ENCODE measurements around a stretch of chr20.

- PRO-cap: no peak
- RAMPAGE, long total RNA: no peak
These were observed 1.3 kb upstream of the ARFGEF2 start for GRCh38 chr20:48920013-48920719.

DNA sequence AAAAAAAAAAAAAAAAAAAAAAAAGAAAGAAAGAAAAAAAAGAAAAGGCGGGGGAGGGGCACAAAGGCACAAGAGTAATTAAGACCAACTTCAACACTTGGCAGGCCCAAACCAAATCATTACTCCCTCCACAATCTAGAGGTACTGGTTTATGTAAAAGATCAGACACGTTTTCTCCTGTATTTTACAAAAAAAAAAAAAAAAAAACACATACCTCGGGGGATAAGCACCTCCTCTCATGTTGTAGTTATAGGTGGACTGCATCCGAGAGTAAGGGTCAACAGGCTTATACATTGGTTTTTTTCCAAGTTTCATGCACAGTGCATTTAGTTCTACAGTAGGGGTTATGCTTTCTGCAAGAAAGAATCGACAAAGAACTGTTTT, 34.4 kb downstream of the STAU1 start:
- PRO-cap: no peak
- RAMPAGE, long total RNA: no peak

DNA sequence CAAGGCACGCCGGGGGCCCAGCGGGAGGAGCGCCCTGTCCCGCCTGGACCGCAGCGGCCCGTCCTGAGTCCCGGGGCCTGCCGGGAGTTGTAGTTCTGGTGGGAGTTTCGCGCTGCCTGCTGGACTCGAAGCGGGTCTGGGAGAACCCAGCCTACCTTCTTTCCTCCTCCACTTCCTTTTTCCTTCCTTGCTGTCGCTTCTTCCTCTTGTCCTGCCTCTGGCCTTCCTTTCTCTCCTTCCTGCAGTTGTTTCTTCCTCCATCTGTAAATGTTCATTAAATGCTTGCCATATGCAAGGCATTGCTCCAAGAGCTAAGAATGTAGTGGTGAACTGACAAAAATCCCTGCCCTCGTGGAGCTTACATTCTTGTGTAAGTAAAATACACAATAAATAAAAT, 355 bp upstream of the STAU1 start:
- PRO-cap: no peak
- RAMPAGE, long total RNA: no peak

GRCh38 chr20:49230572-49231245, 11.5 kb downstream of the DDX27 start:
- PRO-cap: no peak
- RAMPAGE, long total RNA: no peak

- PRO-cap: no peak
- RAMPAGE, long total RNA: no peak
These were observed 26.8 kb downstream of the DDX27 start for GRCh38 chr20:49245659-49246846.

GRCh38 chr20:49279415-49279940, 1.6 kb upstream of the ZNFX1 start:
- PRO-cap: no peak
- RAMPAGE, long total RNA: no peak

DNA sequence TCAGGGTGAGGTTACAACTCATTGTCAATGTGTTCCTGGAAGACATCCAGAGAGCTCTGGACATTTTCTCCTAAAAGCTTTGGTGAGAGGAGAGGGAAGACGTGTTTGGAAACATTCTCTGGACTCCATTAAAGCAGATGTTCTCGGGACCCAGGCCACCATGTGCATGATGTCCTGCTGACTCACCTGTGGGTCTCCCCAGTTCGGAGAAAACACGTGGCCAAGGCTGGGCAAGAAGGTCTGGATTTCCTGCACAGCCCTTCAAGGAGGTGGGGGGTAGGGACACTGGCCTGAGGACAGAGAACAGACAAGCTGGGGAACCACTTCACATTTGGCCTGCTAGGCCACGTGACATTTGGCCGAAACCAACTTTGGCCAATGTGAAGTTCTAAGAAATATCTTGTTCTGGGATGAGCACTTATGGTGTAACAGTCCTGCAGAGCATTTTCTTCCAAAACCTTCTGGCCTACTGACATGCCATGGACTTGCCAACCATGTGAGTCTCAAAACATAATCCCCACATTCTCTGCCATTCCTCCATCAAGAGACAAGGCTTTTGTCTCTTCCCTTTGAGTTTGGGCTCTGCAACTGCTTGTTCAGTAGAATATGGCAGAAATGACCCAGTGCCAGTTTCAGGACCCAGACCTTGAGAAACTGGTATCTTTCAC, 61.4 kb downstream of the KCNB1 start:
- PRO-cap: no peak
- RAMPAGE, long total RNA: no peak

GRCh38 chr20:49584015-49584557, 16.1 kb upstream of the PTGIS start:
- PRO-cap: no peak
- RAMPAGE, long total RNA: no peak

DNA sequence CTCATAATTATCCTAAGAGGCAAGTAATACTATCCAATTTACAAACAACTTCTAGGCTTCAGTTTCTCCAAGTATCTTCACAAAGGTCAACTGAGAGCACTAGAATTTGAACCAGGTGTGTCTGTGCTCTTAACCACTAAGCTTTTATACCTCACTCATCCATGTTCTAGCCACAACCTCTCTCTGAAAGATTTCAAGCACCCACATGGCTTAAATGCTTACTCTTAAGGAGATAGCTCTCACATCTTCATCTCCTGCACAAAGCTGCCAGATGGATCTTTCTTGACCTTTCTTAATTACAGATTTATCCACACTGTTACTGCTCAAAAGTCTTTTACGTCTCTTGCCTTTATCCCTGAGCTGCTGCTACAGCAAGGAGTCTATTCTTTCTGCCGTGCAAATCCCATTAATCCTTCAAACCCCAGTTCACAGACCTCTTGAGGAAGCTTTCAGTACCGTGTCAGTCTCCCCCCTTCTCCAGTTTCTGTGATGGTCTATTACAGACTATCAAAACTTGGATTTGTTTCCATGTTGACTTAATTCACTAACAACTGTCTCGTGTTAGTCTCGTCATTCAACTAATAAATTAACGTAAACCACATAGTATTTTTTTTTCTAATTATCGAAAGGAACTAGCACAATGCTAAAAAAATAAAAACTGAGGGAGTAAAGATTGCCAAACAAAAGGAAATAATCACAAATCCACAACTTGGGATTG, 54.6 kb downstream of the B4GALT5 start:
- PRO-cap: no peak
- RAMPAGE, long total RNA: no peak

GRCh38 chr20:49659980-49660536, 53.6 kb downstream of the B4GALT5 start:
- PRO-cap: no peak
- RAMPAGE, long total RNA: no peak

DNA sequence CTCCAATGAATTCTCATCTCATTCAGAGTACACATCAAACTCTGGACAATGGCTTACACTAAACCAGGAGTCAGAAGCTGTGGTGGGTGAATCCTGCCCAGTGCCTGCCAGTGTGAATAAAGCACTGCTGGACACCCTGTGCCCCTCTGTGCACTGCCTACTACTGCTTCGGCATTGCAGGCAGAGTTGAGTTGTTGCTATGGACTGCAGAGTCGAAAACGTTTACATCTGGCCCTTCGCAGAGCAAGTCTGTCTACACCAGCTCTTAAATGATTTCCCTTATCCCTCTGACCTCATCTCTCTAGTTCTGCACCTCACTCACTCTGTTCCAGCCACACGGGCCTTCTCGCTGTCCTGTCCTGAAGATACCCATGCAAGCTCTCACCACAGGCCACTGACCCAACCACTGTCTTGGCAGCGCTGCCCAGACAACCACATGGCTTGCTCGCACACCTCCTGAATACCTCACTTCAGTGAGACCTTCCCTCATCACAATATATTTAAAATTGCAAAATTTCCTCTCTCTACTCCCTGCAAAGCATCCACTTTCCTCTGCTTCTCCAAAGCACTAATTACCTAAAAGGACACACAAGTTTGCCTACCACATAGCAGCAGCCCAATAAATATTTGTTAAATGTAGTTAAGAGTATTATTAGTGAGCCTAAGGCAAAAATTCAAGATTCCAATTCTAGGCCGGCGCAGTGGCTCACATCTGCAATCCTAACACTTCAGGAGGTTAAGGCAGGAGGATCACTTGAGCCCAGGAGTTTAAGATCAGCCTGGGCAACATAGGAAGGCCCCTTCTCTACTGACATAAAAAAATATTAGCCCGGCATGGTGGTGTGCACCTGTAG, 31.3 kb downstream of the B4GALT5 start:
- PRO-cap: no peak
- RAMPAGE, long total RNA: no peak

DNA sequence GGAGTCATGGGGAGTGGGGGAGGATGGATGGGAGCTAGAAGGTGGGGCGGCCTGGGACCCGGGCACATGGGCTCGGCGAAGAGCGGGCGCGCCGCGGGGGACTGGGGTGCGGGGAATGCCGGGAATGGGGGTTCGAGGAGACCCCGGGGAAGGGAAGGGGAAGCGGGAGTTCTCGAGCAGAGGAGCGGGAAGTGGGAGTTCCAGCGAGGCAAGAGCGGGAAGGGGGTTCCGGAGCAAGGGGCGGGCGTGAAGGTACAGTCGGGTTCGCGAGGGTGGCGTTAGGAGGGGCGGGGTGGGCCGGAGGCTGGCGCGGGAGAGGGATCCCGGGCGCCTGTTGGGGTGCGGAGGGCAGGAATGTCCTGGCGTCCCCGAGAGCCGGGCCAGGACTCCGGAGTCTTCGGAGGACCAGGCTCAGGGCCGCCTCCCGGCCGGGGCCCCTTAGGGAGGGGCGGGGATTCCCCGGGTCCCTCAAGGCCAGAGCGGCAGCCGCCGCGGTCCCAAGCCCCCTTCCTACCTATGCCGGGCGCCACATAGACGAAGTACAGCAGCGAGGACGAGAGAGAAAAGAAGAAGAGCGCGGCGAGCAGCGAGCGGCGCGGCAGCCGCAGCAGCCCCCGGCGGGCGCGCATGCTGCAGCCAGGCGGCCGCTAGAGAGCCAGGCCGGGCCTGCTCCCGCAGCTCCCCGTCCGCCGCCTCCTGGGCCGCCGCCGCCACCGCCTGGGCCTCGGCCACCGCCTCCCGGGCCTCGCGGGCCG, 439 bp downstream of the B4GALT5 start:
- PRO-cap: no peak
- RAMPAGE, long total RNA: no peak

DNA sequence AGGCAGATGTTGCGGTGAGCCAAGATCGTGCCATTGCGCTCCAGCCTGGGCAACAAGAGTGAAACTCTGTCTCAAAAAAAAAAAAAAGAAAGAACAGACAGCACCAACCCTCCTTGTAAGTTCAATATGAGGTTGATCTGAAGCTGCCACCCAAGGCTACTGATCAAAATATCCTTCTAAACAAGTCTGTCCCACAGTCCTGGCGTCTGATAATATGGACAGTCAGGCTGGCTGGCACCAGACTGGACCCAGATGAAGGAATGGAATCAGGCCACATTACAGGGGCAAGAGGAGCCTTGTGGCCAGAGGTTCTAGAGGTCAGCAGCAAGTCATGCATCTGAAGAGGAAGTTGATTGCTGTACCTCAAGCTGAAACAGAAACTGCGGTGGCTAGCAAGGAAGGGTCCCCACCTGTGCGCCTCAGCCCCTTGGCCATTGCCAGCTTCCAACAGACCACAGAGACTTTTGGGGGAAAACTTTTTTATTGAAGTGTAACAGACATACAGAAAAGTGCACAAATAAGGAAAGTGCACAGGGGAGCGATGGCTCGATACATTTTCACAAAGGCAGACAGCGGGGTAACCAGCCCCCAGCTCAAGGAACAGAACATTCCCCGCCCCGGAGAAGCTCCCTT, 26.9 kb upstream of the SLC9A8 start:
- PRO-cap: no peak
- RAMPAGE, long total RNA: no peak

DNA sequence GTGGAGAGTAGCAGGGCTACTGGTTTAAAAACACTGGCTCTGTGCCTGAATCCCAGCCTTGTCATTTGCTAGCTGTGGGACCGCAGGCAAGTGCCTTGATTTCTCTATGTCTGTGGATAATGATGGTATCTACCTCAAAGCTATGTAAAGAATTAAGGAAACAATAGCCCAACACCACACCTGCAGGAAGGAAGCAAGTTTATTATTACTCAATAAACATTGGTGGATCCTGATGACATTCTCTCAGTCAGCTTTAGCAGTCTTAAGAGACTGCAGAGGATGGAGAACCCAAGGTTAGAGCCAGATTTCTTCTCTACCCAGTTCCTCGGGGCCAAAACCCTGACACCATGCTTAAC, 1.8 kb upstream of the SLC9A8 start:
- PRO-cap: no peak
- RAMPAGE, long total RNA: no peak

DNA sequence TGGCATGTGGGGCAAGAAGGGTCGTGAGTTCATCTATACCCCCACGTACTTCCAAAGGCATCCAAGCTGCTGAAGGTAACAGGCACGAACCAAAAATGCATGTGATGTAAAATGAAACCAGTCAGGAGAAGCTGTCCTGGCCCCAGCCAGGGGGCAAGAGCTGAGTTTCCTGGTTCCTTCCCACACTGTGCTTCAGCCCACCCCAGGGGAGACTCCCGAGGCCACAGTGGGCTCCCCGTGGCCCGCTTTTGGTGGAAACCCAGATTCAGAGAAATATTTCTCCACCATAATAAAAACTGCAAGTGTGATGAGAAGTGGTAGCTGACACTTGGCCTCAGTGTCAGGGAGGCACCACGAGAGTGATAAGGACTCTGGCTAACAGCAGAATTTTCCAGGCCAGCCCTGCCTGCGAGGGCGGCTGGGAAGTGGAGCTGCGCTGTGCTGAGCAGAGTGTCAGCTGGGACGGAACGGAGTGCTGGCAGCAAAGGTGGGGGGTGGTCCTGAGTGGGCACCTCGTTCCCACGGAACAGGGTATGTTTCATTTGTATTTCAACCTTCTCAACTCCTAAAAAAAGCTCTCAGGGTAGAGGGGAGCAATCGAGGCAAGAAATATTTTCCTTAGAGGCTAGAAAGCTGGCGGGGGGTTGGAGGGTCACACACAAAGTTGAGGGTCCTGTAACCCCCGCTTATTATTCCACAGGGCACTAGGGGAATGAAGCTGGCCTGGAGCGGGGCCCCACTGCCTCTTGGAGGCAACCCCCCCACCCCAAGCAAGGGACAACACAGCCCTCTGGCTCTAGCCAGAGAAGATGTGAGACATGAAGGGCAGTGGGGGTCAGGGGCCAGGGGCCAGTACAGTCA, 22.4 kb downstream of the SPATA2 start:
- PRO-cap: no peak
- RAMPAGE, long total RNA: no peak

DNA sequence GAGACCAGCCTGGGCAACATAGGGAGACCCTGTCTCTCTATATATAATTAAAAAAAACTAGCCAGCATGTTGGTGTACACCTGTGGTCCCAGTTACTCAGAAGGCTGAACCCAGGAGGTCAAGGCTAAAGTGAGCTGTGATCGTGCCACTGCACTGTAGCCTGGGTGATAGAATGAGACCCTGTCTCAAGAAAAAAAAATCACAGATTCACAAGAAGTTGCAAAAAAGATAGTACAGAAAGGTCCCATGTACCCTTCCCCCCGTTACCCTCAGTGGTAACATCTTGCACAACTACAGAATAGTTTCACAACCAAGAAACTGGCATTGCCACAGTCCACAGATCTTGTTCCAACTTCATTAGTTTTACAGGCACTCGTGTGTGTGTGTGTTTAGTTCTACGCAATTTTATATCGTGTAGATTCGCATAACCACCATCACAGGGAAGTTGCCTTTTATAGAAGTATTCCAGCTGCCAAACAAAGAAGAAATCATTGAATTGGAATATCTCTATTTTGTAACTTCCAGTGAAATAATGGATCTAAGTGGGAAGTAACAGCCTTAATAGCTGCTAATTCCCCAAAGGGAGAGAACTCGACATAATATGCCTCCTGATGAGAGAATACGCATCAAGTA, 19.1 kb downstream of the SPATA2 start:
- PRO-cap: no peak
- RAMPAGE, long total RNA: no peak

- PRO-cap: no peak
- RAMPAGE, long total RNA: no peak
These were observed 835 bp downstream of the SPATA2 start for GRCh38 chr20:49914163-49915224.

- PRO-cap: no peak
- RAMPAGE, long total RNA: no peak
These were observed 13.5 kb upstream of the SNAI1 start for GRCh38 chr20:49969285-49969683.

DNA sequence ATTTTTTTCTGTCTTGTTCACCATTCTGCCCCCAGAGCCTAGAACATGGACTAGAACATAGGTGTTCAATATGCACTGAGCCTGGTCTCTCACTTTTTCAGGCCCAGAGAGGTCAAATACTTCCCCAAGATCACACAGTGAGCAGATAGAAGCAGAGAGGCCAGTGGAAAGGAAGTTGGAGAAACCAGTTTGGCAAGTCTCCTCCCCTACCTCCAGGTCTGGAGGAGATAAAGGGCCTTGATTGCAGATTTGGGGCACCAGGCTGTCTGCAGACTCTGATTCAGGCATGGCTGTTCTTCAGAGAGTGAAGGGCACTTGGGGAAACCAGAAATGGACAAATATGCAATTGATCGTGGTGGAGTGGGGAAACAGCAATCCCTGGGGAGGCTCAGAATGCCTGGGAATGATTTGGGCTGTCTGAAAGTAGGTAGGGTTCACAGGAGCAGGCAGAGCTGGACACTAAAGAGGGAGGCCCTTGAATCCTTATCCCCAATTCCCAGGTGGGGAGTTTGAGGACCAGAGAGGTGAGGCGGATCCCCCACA, 2.5 kb downstream of the PEDS1 start:
- PRO-cap: no peak
- RAMPAGE, long total RNA: no peak

DNA sequence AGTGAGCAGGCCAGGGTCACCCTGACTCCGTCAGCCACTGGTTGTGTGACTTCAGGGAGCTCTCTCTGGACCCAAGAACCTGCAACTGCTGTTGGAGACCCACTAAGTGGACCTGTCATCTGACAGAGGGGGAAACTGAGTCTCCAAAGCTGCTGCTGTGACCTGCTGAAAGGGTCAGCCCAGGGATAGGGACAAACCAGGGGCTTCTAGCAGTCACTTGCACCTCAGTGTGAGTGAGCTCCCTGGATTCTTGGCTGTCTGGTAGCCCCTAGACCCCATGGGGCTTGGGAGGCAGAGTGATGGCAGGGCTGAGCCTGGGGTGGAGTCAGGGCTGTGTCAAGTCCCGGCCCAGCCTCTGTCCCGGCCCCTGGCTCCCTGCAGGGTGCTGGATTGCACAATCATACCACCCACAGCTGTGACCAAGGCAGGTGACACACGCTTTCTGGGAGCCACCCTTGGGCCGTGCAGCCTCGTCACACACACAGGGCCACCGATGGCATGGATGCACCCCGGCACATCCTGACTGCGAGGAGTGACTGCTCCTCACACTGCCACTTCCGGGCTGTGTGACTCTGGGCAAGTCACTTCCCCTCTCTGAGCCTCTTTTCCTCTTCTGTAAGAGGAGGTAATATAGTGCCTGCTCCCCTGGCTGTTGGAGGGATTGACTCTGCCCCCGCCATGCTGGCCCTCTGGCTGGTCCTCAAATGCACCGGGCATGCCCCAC, 93.2 kb downstream of the CEBPB start:
- PRO-cap: no peak
- RAMPAGE, long total RNA: no peak